Ovary (tissue), 7 donors: Measurements from ENCODE around the gene RBFOX2.

GRCh38 chr22:34932007-34932377 is 134.0 kb upstream of the ISX start:
- PRO-cap, 7 experiments = no peak in any of the 7 experiments
- RAMPAGE, long total RNA, 2 experiments = no peak in any of the 2 experiments

- PRO-cap, 7 experiments = no peak in any of the 7 experiments
- RAMPAGE, long total RNA, 2 experiments = no peak in any of the 2 experiments
Measured at GRCh38 chr22:35526999-35527454, 13.6 kb upstream of the RASD2 start.

DNA sequence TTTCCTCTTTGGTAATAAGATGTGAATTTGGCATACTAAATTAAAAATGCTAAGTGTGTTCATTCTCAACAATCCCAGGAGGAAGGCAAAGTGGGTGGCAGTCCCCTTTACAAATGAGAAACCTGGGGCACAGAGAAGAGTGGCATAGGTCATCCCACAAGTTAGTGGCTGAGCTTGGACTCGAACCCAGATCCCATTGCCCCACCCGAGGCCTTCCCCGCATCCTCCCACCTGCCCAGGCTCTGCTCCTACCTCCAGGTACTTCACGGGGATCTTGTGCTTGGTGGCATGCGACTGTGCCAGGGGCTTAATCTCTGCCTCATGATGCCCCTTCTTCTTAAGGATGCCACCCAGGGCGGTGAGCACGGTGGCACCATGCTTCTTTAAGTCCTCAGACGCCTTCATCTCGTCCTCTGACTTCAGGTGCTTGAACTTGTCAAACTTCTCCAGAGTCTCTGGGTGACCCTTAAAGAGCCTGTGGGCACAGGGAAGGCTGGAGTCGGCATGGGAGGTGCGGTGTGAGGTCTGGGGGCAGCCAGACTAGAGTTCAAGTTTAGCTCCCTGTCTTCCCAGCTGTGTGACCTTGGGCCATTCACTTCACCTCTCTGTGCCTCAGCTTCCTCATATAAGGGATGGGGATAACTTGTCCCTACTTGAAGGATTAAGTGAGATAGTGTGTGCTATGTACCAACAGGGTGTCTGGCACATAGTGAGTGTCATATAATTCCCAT is 6.3 kb downstream of the MB start:
- PRO-cap, 7 experiments = no peak in any of the 7 experiments
- RAMPAGE, long total RNA, 2 experiments = no peak in any of the 2 experiments

GRCh38 chr22:35649910-35650186 is 1.6 kb downstream of the APOL6 start:
- PRO-cap, 7 experiments = no peak in any of the 7 experiments
- RAMPAGE, long total RNA, 2 experiments = no peak in any of the 2 experiments

DNA sequence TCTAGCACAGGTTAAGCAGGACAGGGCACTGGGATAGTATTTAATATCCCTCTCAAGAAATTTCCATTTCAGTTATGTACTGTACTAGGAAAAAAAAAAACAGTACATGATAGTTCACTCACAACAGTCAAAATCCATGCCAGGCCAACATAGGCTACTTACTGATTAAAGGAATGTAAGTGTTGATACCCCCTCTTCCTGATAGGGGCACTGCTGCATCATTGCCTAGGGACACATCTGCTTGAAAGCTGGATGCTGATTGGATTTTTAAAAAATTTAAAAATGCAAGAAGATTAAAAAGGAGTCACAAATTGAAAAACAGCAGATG is 43.3 kb downstream of the APOL5 start:
- PRO-cap, 7 experiments = no peak in any of the 7 experiments
- RAMPAGE, long total RNA, 2 experiments = no peak in any of the 2 experiments

DNA sequence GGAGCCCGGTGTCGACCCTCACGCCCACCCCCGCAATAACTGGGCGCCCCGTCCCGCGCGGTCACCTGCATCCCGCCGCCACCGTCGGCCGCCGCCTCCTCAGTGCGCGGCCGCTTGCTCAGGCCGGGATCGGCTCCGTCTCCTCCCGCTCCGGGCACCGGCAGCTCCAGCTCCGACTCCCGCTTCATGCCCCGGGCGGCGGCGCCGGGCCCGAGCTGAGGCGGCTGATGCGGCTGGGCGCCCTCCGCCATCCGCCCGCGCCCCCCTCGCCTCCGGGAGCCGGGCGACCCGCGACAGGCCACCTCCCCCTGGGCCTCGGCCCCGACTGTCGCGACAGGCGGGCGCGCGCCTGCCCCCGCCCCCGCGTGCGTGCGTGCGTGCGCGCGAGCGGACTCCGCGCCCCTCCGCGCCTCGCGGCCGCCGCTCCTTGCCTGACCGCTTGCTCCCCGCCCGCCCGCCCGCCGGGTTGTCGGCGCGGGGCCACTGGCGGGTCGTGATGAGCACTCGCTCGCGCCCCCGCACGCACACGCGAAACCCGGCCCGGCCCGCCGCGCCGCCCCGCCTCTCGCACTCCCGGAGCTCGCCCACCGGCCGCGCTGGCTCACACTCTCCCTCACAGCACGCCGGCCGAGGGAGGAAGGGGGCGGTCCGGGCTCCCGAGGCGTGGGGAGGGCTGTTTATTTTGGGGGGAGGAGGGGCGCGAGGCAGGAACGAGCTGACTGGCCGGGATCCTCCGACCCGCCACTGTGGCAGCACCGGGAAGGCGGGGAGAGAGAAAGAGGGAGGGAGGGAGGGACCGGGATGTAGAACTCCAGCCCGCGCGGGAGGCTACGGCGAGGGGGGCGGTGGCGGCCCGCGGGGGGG is at the start of gene RBFOX2:
TSS of gene RBFOX2 (minus strand) at position 650 of the 864 bp plus-strand sequence.
- PRO-cap, 7 experiments = peak in 7 of 7 experiments; most common plus-strand start position 391 of the sequence (in 3); most common minus-strand start position 629 of the sequence (in 6)
- RAMPAGE, long total RNA, 2 experiments = start-site peak on the minus strand in 1 of 2 experiments, centred at position 156 of the sequence, 24 reads per replicate

GRCh38 chr22:36142934-36143963 is 17.3 kb downstream of the APOL3 start:
- PRO-cap, 7 experiments = no peak in any of the 7 experiments
- RAMPAGE, long total RNA, 2 experiments = no peak in any of the 2 experiments

DNA sequence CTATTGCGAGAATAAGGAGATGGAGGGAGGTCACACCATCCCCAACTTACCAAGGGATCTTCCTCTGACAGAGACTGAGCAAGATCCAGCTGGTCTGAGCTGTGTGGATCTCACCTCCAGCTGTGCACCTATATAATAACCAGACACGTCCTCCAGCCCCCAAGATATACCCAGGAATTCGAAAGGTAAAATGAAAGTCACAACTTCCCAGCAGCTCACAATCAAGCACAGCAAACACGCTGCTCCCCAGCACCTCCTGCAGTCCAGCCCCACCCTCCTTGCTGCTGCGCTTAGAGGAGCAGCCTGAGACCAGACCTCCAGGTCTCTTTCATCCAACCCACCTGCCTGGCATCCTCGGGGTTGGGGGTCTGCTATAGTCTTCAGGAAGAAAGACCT is 3.0 kb upstream of the APOL4 start:
- PRO-cap, 7 experiments = no peak in any of the 7 experiments
- RAMPAGE, long total RNA, 2 experiments = no peak in any of the 2 experiments

- PRO-cap, 7 experiments = no peak in any of the 7 experiments
- RAMPAGE, long total RNA, 2 experiments = no peak in any of the 2 experiments
Measured at GRCh38 chr22:36289904-36290203, 36.9 kb downstream of the APOL1 start.

DNA sequence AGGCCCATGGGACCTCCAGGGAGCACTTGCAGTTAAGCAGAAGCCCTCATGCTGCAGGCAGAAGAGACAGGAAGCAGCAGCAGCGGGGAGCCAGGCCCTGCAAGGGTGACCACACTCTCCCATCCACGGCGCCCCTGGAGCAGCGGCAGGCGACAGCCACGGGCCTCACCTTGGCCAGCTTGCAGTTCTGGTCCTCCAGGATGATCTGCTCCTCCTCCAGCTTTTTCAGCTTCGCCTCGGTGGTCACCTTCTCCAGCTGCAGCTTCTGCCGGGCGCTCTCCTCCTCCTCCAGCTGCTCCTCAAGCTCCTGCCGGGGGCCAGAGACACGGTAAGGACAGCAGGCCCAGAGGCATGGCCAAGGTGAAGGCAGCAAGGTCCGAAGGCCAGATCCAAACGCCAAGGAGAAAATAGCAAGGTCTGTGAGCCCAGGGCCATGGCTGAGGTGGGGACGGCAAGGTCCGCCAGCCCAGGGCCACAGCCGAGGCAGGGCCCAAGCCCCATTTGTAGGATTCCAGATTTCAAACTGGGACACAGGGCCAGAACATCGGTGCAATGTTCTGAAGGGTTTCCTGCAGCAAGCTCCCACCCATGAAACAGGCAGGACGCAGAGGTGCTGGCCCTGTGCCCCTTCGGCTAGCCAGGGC is 47.1 kb downstream of the APOL1 start:
- PRO-cap, 7 experiments = no peak in any of the 7 experiments
- RAMPAGE, long total RNA, 2 experiments = no peak in any of the 2 experiments

GRCh38 chr22:36311137-36311577 is 58.2 kb downstream of the APOL1 start:
- PRO-cap, 7 experiments = no peak in any of the 7 experiments
- RAMPAGE, long total RNA, 2 experiments = no peak in any of the 2 experiments

DNA sequence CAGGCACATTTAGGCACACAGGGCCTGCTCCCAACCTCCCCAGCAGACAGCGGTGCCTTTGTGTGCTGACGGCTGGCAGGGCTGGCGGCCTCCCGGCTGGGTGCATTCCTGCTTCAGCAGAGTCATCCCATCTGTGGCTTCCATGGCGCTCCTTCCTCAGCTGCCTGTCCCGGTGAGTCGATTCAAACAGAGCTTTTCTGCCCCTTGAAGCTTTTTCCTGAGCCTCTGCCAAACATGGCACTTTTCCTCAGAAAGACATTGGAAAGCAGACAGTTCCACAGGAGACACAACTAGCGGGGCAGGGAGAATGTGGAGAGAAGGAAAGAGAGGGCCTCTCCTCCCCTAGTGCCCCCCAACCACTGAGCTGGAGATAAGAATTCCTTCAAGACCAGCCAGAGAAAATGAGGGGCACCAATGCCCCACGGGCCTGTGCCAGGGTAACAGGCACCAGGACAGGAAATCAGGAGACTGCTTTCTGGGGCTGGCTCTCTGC is 52.4 kb downstream of the MYH9 start:
- PRO-cap, 7 experiments = no peak in any of the 7 experiments
- RAMPAGE, long total RNA, 2 experiments = no peak in any of the 2 experiments

DNA sequence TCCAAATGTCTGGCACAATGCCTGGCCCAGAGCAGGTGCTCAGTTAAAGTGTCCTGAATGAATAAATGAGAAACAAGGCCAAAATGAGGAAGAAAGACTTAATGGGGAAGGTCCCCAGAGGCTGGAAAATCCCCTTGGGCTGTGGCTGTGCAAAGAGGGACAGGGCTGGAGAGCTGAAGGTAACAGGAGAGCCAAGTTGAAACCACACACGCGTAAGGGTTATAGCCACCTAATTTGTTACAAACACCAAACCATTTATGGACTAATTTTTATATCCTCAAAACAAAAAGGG is 28.6 kb downstream of the MYH9 start:
- PRO-cap, 7 experiments = no peak in any of the 7 experiments
- RAMPAGE, long total RNA, 2 experiments = no peak in any of the 2 experiments

DNA sequence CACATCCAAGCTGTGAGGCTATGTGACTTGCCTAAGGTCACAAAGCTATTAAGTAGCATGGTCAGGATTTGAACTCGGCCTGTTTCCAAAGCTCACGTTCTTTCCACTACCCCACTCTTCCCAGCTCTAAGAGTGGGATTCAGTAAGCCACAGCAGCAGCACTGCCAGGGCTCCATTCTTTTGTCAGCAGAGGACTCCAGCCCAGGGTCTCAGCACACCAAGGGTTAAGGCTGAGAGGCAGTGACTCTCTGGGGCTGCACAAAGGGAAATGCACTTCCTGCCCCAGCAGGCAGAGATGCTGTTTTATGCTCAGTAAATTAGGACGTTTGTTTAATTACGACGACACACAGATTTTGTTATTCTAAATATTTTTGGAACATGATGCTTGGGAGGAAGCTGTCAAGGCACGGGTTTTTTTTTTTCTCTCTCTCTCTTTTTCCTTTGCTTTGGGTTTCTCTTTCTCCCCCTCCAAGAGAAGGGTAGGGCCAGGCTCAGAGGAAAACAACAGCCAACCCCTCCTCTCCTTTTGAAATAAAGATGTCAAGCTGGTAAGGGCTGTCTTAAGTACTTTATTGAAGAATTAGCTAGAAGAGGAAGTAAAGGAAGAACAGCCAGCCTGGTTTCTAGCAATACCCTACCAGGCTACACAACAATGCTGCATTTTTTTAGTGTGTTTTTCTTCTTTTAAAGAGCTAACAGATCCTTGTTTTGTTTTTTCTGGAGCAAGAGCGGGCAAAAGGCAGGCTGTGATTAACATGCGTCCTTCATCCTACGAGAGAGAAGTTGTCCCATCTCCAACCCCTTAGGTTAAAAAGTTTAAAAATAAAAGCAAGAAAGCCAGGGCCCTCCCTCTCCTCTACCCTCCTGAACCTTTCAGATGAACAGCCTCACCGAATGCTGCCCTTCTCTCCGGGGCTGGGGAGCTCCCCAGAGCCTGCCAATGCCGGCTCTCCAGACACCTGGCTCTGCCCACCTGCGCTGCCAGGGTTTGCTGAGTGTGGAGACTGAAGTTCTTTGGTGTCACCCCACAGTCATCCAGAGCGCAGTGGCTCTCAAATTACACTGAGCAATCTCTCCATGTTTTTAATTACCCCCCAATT is 2.7 kb downstream of the MYH9 start:
- PRO-cap, 7 experiments = peak in 5 of 7 experiments; most common plus-strand start position 473 of the sequence (in 4); most common minus-strand start position 305 of the sequence (in 1)
- RAMPAGE, long total RNA, 2 experiments = no peak in any of the 2 experiments

- PRO-cap, 7 experiments = no peak in any of the 7 experiments
- RAMPAGE, long total RNA, 2 experiments = no peak in any of the 2 experiments
Measured at GRCh38 chr22:36385850-36386297, 1.9 kb downstream of the MYH9 start.

GRCh38 chr22:36466764-36467950 is 14.3 kb downstream of the TXN2 start:
- PRO-cap, 7 experiments = no peak in any of the 7 experiments
- RAMPAGE, long total RNA, 2 experiments = no peak in any of the 2 experiments

- PRO-cap, 7 experiments = no peak in any of the 7 experiments
- RAMPAGE, long total RNA, 2 experiments = no peak in any of the 2 experiments
Measured at GRCh38 chr22:36816143-36816626, 650 bp downstream of the PVALB start.

DNA sequence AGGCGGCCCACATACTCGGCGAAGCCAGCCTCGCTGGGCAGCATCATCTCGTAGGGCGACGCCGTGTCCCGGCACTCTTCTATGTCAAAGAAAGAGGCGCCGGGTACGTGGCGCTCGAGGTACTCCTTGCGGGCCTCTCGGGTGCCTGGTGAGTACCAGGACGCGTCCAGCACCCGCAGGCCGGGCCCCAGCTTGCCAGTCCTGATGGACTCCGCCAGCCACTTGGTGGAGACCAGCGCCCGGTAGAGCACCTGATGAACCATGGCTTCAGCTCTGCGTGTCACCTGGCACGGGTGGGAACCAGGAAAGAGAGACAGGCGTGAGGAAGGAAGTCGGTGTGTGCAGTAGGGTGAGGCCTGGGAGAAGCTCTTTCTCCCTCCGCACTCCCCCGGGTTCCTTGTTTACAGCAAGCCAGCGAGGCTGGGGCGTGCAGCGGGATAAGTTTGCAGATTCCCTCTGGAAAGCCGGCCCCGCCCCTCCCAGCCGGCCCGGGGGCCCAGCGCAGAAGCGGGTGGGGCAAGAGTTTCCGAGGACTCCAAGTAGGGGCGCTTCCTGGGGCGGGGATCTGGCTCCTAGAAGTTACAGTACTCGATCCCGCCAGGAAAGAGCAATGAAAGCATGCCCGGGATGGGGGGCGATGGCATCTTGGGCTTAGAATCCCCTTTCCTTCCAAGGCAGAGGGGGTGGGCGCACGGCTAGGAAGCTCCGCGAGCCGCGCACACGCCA is 614 bp downstream of the TST start:
- PRO-cap, 7 experiments = peak in 7 of 7 experiments; most common plus-strand start position 519 of the sequence (in 4); most common minus-strand start position 413 of the sequence (in 6)
- RAMPAGE, long total RNA, 2 experiments = no peak in any of the 2 experiments

GRCh38 chr22:37029076-37029935 is 9.8 kb downstream of the MPST start:
- PRO-cap, 7 experiments = no peak in any of the 7 experiments
- RAMPAGE, long total RNA, 2 experiments = no peak in any of the 2 experiments

- PRO-cap, 7 experiments = no peak in any of the 7 experiments
- RAMPAGE, long total RNA, 2 experiments = no peak in any of the 2 experiments
Measured at GRCh38 chr22:37032401-37033468, 13.2 kb downstream of the MPST start.